Cardiac atrium fibroblast (primary cell): ENCODE data around the gene CDO1.

DNA sequence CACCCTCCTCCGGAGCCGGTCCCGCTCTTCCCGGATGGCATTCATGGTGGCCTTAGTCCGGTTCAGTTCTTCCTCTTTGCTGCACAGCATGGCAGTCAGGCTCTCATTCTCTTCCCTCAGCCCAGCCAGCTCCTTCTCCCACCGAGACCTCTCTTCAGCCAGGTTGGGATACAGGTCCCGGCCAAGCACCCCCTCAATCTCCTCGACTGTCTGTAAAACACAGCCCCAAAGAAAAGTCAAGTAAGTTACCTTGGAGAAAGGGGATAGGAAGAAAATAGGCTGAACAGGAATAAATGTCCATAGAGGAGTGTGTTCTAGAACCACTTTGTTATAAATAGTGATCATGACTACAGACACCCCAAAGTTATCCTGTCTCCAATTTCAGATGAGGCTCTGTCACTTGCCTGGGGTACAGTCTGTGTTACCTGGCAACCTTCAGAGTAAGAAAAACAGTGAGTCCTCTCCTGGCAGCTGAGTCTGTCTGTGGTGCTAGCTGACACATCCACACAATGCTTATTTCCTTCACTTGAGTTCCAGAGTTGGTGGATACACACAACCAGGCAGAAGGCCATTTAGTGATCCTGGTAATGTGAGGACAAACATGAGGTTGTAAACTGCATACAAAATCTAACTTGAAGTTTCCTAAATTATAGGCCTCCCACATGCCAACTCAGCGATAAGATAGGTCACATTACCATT, 125.3 kb downstream of the DCP2 start:
- RAMPAGE, long total RNA, result no peak

- RAMPAGE, long total RNA, result no peak
Measured at GRCh38 chr5:113199342-113200027, 222.9 kb downstream of the DCP2 start.

- RAMPAGE, long total RNA, result no peak
Measured at GRCh38 chr5:113292576-113292903, 142.2 kb downstream of the TSSK1B start.

GRCh38 chr5:113526117-113527036, 12.9 kb downstream of the YTHDC2 start:
- RAMPAGE, long total RNA, result no peak

DNA sequence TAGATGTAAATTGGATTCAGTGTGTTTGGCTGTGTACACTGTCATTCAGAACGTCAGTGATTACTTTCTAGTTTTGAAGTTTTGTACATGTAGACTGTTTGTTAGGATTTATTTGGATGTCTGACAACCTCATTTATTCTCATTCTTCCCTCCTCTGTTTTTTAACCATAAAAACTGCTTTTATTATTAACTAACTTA, 31.4 kb downstream of the KCNN2 start:
- RAMPAGE, long total RNA, result no peak

- RAMPAGE, long total RNA, result no peak
Measured at GRCh38 chr5:114478419-114478618, 116.4 kb downstream of the KCNN2 start.

DNA sequence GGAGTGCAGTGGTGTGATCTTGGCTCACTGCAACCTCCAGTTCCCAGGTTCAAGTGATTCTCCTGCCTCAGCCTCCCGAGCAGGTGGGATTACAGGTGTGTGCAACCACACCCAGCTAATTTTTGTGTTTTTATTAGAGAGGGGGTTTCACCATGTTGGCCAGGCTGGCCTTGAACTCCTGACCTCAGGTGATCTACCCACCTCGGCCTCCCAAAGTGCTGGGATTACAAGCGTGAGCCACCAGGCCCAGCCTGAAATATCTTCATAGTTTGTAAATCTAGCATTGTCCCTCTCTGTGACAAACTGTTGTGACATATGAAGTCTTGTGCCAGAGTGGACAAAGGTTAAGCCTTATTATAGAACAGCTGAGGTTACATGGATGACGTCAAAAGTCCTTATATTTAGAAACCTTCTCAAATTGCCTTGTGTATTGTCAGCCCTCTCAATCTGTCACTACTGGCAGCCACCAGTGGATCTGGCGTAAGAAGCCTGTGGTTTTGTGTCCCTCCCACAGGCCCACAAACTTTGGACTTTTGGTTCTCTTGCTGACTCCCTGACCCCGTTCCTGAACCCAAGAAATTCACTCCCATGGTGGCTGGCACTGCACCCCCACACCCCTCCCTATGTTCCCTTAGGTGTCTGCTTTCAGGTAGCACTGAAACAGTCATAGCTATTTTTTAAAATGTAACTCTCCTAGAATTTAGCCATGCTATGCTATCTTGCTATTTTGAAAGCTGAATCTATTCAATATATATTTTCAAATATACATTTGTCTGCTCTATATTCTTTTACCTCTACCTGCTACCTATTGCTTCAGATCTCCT, 79.4 kb upstream of the CCDC112 start:
- RAMPAGE, long total RNA, result no peak

DNA sequence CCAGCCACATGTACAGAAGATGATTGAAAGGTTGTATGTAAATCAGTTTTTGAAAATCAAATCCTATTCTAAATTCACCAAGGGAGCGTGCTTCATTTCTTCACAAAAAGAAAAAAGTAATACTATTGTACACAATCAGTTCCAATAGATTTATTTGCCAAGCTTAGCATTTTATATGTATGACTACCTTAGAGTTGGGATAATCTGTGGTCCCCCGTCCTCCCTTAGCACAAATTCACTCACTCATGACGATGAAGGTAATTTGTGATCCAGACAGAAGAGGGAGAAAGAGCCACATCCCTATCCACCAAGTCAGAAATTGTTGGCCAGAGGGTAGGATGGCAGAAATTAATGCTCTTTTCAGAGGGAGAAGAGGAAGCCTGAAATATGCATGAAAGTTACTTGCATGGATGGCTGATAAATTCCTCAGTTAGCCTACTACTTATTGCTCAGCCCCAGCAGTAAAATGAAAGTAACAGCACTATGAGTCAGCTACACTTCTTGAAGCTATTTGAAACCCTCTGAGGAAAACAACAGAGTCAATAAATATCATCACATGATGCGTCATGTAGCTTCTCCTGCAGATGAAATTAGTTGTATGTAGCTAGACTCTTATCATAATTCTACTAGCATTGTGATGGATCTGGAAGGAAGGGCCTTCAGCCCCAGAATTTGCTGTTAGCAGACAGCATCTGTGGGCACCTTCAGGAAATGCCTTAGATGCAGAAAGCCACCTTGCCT, 81.0 kb upstream of the CCDC112 start:
- RAMPAGE, long total RNA, result no peak

DNA sequence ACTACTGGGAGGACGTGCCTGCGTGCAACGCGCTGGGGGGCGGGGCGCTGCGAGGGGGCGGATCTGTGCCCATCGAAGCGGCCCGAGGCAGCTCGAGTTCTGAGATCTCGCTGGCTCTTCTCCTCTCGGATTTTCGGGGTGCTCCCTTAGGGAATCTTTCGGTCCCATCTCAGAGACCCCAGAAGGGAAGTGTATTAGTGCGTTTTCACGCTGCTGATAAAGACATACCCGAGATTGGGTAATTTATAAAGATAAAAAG, 294 bp upstream of the FEM1C start:
- RAMPAGE, long total RNA, result no peak

- RAMPAGE, long total RNA, result no peak
Measured at GRCh38 chr5:115599554-115600010, 2.7 kb downstream of the TICAM2 start.

- RAMPAGE, long total RNA, result no peak
Measured at GRCh38 chr5:115816222-115817213, at the start of gene CDO1. Gene CDO1 (minus strand): TSS chr5:115816659.

- RAMPAGE, long total RNA, result no peak
Measured at GRCh38 chr5:116076510-116076963, 8.3 kb upstream of the COMMD10 start.

DNA sequence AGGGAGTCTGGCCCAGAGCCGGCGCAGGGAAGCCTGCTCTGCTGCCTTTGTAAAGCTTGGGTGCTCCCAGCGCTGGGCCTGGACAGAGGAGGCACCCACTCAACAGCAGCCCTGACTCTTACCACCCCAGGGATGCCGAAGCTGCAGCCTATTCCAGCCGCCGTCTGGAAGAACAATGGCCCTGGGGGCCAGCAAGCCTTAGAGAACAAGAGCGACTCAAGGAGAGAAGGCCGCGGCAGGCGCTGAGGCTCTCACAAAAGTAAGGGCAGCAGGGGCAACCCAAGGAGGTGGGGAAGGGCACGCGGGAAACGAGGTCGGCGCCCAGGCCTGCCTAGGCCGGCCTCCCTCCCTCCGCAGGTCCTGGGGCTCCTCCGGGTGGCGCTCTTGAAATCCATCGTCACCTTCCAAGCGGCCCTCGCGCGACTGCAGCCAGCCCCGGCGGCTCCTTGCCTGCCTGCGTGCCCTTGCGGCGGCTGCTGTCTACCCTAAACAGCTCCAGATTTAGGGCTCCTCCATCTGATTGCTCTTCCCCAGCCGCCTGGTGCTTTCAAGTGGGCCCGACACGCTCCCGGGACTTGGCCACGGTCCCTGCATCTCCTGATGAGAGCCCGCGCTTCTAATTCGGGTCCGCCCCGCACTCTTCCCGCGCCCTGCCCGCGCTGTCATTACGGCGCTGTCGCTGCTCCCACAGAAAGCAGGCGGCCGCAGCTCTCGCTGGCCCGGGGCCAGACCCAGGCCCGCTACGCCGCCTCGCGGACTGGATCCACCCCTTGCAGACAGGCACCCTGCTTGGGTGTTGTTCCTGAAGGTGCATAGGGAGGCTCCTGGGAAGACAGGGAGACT, 213.3 kb downstream of the SEMA6A start:
- RAMPAGE, long total RNA, result no peak

DNA sequence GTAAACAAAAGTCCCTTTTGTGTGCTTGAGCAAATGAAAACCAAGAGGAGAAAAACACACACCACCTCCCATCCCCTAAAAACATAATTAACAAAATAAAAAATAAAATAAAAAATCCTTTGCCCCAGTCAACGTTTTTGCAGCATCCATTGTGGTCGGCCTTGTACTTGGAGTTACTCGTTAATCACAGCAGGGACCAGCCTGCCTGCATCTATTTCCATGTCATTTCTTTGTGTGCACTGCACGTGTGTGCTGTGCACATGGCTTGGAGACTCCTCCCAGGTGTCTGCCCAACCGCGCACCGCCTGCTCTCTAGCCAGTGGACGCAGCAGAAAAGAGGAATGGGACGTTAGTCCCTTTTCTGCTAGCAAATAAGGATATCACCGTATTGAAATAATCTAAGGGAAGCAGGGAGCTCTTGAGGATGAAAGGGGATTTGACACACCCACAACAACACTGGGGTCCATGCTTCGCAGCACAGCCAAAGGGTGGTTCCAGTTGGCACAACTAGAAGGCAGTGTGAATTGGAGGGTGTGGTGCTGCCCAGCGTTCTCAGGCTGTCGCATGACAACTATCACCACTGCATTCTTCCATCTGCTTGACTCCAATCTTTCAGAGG, 129.9 kb downstream of the SEMA6A start:
- RAMPAGE, long total RNA, result no peak

GRCh38 chr5:116739641-116740029, 165.0 kb upstream of the SEMA6A start:
- RAMPAGE, long total RNA, result no peak

DNA sequence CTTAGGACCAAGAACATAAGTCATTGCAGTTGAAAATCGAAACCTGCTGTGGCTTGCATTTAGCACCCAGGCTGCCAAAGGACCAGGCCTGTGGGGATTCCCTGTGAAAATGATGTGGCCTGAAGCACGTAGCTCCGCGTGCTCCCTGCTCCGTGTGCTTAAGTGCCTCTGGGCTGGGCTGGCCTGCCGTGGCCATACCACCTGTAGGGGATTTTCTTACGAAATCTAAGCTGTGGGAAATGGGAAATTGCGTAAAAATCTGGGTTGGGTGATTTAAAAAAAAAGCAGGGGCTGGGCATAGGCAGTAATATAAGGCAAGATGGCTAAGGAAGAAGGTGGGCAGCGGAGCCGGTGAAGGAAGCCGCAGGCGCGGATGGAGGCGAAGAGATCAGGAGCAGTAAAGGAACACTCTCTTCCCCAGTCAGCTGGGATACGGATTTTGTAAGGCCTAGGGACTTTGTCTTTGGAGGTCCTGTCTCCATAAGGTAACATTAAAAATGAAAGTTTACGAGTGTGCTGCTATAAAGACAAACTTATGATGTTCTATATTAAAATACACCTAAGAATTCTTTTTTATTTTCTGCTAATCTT, 189.6 kb upstream of the SEMA6A start:
- RAMPAGE, long total RNA, result no peak

DNA sequence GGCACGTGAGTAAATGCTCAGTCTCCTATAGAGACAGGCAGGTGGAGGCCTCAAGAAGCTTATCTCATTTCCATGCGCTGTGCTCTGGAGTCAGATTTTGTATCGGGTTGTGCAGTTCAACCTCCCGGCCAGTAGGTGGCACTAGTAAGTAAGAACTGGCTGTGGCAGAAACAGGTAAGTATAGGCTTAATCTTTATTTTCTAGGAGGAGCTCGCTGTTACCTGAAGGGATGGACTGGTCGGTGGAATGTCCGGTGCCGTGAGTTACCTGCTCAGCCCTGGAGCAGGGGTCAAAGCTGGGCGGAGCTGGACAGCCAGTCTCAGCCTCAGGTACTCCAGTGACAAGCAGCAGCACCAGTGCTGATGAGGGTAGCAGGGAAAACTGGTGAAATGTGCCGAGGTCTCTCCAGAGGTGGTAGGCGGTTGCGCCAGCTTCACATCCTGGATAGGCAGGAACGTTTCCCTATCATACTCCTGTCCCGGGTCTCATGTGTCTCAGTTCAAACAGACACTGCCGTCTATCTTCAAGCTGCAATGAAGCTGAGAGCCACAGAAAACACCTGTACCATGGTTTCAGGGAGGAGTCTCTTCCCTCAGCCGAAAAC, 880.2 kb upstream of the SEMA6A start:
- RAMPAGE, long total RNA, result no peak

DNA sequence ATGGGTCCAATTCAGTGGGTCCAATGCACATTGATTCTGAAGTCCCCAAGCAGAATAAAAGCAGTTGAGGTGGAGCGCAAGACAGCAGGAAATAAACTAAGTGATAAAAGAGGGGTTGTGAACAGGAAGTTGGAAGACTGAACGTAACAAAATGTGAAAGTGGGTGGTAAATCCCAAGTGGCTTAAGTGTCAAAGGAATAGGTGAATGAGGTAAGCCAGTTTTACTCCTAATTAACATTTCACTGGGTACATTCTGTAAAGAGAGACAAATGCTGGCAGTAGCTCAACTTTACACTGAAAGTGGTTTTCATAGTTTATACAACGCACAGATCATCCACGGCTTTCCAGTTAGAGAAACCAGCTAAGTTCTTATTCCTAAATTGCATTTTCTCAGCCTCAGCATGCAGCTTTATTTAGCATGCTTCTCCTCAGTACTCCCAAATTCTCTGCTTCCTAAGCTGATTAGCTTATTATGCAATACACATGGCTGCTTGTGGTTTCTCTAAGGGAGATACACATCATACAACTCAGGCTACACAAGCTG, 34.3 kb upstream of the HSD17B4 start:
- RAMPAGE, long total RNA, result no peak

- RAMPAGE, long total RNA, result no peak
Measured at GRCh38 chr5:119435420-119435831, 16.9 kb upstream of the HSD17B4 start.

DNA sequence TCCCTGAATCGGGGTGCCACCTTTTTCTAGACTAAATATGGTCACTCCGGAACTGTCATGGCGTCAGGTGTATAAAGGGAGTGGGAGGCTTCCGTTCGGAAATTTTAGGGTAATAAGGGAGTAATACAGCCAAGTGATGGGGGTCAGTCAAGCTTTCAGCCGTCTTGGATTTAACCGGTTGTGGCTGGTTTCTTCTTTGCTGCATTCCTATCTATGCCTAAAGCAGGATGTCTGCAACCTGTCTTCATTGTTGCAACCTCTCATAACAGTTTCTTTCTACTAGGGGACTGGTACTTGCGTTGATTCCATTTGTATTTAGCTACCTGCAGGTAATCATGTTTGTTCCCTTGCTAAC, 48.8 kb downstream of the PRR16 start:
- RAMPAGE, long total RNA, result no peak